Tongue (tissue), 2 donors: ENCODE measurements around a stretch of chr13.

DNA sequence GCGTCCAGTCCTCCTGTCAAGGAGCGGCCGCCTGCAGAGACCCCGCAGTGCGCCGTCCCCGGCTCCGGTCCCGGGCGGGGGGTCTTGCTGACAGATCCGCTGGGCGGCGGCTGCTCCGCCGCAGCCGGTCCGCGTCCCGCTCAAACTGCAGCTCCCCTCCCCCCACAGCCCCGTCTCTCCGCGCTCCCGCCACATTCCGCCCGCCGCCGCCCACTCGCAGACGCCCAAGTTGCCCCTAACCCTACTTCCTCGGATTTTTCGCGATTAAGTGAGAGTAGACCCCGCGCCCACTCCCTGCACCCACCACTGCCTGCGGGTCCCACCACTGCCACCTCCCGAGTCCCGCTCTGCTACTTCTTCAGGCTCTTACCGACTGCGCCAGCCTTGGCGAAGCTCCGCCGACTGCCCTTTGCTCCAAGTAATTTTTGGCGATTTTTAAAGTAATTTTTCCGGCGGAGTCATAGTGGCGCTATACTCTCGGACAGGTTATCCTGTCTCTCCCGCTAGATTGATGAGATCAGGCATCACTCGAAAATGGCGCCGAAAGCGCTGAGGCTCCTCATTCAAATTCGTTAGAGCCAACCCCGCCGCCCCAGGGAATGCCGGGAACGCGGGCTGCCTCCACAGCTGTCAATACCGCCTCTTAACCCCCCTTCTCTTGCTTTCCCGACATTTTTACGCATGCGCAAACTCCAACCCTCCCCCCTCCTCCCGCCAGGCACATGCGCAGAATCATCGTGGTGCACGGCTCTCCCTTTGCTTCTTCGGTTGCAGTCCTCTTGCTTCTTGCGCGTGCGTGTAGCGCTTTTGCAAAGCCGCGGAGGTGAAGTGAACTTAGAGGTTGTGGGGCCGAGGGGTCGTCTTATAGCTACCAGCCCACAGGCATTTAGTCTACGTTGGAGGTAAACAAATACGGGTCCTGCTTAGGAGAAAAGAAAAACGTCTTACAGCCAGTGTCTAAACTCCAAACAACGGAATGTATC lies 66.5 kb downstream of the KCNRG start:
- RAMPAGE, long total RNA: start-site peak on the minus strand centred at position 538 of the sequence, 73 bp wide, 182 and 72 reads in 2 replicates; start-site peak on the plus strand centred at position 791 of the sequence, 28 bp wide, 45 and 12 reads in 2 replicates

DNA sequence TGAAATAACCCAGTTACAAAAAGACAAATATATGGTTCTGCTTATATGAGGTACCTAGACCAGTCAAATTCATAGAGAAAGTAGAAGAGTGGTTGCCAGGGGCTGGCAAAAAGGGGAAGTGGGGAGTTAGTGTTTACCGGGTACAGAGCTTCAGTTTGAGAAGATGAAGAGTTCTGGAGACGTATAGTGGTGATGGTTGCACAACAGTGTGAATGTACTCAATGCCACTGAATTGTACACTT lies 355.1 kb downstream of the KCNRG start:
- RAMPAGE, long total RNA: no peak

- RAMPAGE, long total RNA: no peak
Observed at GRCh38 chr13:50403083-50403790, 388.0 kb downstream of the KCNRG start.

GRCh38 chr13:50527174-50527761 lies 316.2 kb downstream of the DLEU7 start:
- RAMPAGE, long total RNA: no peak

DNA sequence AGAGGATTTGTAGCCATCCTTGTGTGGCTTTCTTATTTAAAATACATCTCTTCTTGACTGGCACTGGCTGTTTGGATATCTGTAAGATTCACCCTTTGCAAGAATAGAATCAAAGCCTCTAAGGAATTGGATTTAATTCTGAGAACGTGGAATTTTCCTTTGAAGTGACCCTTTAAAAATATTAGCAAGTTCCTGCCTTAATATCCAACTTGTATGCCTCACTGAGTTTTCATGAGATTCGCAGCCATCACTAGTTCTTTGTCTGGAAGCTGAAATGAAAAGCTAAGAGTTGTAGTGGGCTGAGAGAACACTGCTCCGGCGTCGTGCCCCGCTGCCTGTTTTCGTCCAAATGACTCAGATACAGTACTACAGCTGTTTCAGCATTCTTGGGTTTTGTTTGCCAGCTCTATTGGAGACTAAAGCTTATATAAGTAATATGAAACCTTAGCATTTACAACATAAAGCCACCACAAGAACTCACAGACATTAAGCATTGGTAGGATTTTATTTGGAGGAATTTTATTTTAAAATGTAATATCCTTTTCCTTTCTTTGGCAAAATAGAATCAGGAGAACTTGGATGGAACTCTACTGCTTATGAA lies 299.8 kb downstream of the DLEU7 start:
- RAMPAGE, long total RNA: no peak

- RAMPAGE, long total RNA: no peak
Observed at GRCh38 chr13:50909907-50910938, 632 bp downstream of the RNASEH2B start.

- RAMPAGE, long total RNA: no peak
Observed at GRCh38 chr13:50914646-50914892, 5.0 kb downstream of the RNASEH2B start.

DNA sequence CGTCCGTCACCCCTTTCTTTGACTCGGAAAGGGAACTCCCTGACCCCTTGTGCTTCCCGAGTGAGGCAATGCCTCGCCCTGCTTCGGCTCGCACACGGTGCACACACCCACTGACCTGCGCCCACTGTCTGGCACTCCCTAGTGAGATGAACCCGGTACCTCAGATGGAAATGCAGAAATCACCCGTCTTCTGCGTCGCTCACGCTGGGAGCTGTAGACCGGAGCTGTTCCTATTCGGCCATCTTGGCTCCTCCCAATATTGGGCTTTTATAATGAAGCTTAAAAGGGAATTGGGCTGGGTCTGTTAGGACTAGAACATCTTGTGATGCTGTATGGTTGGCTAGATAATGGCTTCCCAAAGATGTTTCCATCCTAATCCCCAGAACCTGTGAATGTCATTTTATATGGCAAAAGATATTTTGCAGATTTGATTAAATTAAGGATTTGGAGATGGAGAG lies 30.5 kb downstream of the C13orf42 start:
- RAMPAGE, long total RNA: no peak

GRCh38 chr13:51169000-51169716 lies 53.0 kb upstream of the FAM124A start:
- RAMPAGE, long total RNA: no peak

GRCh38 chr13:51169717-51170628 lies 52.2 kb upstream of the FAM124A start:
- RAMPAGE, long total RNA: no peak

- RAMPAGE, long total RNA: no peak
Observed at GRCh38 chr13:51171891-51172624, 50.1 kb upstream of the FAM124A start.

DNA sequence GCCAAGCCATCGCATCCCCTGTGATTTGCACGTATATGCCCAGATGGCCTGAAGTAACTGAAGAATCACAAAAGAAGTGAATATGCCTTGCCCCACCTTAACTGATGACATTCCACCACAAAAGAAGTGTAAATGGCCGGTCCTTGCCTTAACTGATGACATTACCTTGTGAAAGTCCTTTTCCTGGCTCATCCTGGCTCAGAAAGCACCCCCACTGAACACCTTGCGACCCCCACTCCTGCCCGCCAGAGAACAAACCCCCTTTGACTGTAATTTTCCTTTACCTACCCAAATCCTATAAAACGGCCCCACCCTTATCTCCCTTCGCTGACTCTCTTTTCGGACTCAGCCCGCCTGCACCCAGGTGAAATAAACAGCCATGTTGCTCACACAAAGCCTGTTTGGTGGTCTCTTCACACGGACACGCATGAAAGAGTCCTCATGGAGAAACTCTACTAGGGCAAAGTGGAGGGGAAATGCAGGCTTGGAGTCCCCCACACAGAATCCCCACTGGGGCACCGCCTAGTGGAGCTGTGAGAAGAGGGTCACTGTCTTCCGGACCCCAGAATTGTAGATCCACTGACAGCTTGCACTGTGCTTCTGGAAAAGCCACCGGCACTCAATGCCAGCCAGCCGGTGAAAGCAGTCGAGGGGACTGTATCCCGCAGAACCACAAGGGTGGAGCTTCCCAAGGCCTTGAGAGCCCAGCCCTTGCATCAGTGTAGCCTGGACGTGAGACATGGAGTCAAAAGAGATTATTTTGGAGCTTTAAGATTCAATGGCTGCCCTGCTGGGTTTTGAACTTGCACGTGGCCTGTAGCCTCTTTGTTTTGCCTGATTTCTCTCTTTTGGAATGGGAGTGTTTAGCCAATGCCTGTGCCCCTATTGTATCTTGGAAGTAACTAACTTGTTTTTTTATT lies 47.4 kb upstream of the FAM124A start:
- RAMPAGE, long total RNA: no peak

GRCh38 chr13:51446954-51447544 lies 5.8 kb downstream of the INTS6 start:
- RAMPAGE, long total RNA: no peak

DNA sequence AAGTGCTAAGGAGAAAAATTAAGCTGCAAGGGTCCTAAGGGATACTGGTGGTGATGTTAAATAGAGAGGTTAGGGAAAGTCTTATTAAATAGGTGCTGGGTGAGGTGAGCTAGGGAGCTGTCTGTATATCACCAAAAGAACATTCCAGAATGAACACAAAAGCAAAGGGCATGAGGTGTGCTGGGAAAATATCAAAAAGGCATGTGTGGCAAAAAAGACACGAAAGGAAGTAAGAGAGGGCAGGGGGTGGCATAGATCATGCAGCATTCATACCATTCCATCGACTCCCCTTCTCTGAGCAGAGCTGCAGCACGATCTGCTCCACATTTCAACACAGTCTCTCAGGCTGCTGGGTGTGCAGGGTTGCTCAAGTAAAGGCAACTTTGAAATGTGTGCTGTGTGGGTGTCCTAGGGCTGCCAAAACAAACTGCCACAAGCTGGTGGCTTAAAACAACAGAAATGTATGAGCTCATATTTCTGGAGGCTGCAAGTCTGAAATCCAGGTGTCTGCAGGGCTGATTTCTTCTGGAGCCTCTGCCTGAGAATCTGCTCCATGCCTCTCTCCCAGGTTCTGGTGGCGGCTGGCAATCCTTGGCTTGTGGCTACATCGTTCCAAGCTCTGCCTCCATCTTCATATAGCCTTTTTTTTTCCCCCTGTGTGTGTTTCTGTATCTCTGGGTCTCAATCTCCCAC lies 63.8 kb upstream of the WDFY2 start:
- RAMPAGE, long total RNA: no peak

DNA sequence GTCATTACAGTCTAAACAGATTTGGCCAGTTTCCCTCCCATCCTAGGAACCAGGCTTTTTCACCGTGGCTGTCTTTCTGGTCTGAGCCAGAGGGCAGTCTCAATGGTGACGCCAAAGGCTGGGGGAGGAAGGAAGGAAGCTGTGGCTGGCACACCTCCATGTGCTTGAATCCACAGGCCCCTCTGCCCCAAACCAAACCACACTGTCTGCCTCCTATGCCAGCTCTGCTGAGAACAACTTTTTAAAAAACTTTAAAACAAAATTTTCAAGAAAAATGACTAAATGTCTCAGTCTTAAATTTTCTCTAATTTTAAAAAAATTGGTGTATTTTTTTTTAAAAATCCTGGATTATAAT lies 61.0 kb upstream of the WDFY2 start:
- RAMPAGE, long total RNA: no peak

- RAMPAGE, long total RNA: no peak
Observed at GRCh38 chr13:51542423-51543046, 41.7 kb upstream of the WDFY2 start.

GRCh38 chr13:51557808-51558437 lies 26.3 kb upstream of the WDFY2 start:
- RAMPAGE, long total RNA: no peak

DNA sequence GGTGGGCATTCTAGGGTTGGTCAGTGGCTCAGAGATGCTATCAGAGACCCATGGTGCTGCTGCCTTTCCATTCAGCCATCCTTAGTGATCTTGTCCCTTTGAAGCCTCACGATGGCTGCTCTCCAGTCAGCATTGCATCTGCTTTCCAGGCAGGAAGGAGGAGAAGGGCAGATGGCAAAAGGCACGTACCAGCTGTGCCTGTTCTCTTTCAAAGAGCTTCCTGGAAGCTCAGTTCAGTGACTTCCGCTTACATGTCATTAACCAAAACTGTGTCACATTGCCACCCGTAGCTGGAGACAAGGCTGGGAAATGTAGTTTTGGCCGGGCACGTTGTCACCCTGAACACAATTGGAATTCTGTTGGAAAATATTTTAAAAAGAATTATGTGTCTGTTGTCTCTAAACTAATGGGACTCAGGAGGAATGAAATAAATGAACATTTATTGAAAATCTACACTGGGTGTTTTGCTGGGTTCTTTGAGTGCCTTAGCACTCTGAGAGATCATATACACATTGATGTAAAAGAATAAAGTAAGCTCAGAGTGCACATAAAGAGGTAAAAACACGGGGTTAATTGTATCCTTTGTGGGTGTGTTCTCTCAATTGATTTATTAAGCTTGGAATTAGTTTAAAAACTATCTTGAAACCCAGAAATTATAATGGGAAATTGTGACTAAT lies 30.3 kb downstream of the WDFY2 start:
- RAMPAGE, long total RNA: no peak

DNA sequence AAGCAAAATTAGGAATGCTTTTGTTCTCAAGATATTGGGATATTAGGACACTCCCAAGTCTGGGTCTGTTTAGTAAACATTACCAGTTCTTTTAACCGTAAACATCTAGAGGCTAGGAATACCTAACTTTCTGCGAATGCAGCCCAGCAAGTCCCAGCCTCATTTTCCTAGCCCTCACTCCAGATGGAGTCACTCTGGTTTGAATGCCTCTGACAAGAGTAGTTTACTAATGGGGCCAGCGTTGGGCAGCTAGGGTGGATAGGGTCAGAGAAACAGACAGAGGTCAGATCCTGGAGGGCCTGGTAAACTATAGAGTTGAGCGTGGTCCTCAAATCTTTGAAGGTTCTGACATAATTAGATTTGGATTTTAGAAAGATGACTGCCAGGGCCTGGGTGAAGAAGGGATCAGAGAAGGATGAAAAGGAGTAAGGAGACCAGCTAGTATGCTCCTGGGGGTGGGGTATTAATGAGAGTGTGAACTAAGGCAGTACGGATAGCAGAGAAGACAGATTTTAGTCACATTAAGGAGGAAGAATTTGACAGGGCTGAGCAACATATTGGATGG lies 53.7 kb downstream of the WDFY2 start:
- RAMPAGE, long total RNA: no peak

DNA sequence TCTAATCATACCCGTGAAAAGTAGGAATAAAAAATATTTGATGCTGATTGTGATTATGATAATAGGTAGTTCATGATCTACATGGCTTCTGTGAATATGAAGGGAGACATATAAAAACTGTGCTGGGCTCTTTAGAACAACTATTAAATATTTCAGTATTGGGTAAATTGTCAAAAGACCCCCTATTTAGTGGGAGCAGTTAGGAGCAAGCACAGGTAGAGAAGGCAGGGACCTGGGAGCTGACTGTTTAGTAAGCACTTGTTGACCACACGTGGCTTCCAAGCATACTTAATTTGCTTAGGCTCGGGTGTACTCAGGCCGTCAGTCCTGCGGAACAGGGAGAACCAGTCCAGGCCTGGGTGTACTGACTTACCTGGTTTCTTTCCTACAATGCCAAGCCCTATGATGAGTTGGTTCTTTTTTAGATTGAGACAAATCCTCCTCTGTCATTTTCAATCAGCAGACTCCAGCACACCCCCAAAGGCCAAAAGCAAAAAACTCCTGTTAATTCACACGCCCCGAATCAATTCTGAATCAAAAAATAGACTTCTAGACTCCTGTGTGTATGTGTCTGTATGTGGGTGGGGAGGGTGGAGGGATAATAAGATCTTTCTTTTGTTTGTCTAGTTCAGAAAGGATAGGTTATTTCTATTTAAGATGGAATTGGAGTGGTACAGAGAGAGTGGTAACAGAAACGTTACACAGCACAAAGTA lies 90.1 kb downstream of the WDFY2 start:
- RAMPAGE, long total RNA: no peak